Spinal cord (tissue), 3 donors: ENCODE measurements around the gene SLC39A10.

GRCh38 chr2:191689274-191689590 lies 11.3 kb downstream of the NABP1 start:
- PRO-cap, result no peak
- RAMPAGE, long total RNA, result no peak

DNA sequence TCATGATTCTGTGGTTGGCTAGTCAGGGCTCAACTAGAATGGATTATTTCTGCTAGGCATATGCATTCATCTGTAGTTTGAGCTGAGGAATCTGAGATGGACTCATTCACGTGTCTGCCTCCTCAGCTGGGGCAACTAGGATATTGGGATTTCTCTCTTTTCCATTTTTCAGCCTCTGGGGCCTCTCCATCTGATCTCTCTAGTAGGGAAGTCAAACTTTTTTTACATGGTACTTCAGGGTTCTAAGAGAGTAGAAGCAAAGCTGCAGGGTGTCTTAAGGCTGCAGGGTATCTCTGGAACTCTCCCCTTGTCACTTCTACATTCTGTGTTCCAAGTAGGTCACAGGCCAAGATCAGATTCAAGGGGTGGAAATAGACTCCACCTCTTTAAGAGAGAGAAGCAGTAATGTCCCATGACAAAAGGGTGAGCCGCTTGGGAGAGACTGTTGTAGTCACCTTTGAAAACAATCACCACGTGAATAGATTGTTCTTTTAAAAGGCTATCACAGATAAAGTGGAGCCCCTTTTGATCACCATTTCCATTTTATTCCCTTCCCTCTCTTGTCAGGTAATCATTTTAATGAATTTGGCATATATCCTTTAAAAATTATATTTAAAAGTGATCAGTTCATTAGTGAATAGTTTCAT lies 2.5 kb upstream of the CAVIN2 start:
- PRO-cap, result no peak
- RAMPAGE, long total RNA, result no peak

DNA sequence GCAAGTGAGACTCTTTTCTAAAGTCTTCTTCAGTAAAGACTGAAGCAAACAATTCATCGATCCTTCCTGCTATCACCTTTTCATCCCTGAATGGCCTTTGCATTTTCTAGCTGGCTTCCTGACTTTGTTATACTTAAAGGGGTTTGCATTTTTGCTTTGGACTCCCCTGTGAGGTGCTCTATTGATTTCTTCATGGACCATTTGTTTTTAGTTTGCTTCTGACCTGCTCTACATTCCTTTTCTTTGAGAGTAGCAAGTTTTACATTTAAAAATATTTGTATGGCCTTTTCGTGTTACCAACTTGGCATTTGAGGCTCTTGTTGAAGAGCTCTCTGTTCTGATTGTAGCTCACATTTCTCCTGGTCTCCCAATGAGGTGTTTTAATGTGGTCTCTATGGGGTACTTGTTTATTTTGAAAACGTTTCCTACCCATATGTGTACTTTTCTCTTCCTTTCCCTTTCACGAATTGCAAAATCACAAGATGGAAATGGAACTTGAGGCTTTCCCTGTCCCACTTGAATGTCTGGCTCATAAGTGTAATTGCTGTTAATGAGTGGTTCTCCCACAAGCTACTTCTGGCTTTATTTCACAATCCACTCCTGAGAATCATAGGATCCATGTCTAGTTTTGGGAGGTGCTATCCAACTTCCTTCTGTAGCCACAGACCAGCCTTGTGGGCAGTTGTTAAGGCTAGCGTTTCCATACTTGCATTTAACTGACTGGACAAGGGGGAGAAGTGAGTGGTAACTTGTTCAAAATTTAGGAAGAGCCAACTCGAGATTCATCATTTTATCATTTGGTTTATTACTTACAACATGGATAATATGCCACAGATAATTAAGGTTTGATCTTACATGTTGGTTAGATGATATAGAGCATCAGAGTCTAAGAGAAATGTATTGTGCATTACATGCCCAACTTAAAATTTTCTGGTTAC lies 81.1 kb upstream of the CAVIN2 start:
- PRO-cap, result no peak
- RAMPAGE, long total RNA, result no peak

GRCh38 chr2:194089978-194090279 lies 1567.1 kb upstream of the SLC39A10 start:
- PRO-cap, result no peak
- RAMPAGE, long total RNA, result no peak

GRCh38 chr2:195656509-195657409 lies at the start of gene SLC39A10:
TSS of gene SLC39A10 (plus strand) at chr2:195657226.
- PRO-cap, result no peak
- RAMPAGE, long total RNA, result start-site peak on the plus strand at chr2:195657139-195657266, 876 and 1,151 reads in 2 replicates

GRCh38 chr2:196169918-196171012 lies 1.1 kb downstream of the STK17B start:
- PRO-cap, result no peak
- RAMPAGE, long total RNA, result no peak

GRCh38 chr2:196259838-196260573 lies 88.6 kb upstream of the STK17B start:
- PRO-cap, result no peak
- RAMPAGE, long total RNA, result no peak

DNA sequence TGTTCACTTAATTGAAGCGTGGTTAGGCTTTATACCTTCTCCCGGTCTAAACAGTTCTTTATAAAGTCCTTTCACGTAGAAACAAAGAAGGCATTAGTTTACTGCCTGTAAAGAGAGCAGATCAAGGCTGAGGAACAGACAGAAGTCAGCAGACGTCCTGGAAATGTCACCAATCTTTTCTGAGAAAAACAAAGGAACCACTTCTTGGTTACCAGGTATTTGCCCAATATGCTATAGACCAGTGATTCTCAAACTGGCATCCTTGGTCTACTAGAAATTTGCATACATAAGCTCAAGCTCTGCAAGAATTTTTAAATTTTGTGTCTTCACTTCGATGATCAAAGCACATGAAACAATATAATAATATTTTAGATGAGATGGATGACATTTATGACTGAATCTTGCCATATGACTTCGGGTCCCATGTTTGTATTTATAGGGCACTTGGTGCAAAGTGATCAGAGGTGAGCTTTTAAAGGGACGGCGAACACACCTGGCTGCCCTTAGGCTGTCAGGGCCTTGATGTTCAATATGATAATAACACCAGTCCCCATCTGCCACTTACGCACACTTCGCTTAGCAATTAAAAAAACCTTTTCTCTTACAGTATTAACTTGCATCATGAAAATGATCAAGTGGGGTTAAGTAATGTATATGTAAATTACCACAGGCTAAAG lies 89.3 kb upstream of the STK17B start:
- PRO-cap, result no peak
- RAMPAGE, long total RNA, result no peak

- PRO-cap, result no peak
- RAMPAGE, long total RNA, result no peak
Observed at GRCh38 chr2:196718819-196719446, 79.4 kb downstream of the CCDC150 start.

GRCh38 chr2:196797726-196798079 lies 1.8 kb downstream of the GTF3C3 start:
- PRO-cap, result no peak
- RAMPAGE, long total RNA, result no peak

- PRO-cap, result no peak
- RAMPAGE, long total RNA, result no peak
Observed at GRCh38 chr2:197108780-197109497, 182.4 kb upstream of the PGAP1 start.

DNA sequence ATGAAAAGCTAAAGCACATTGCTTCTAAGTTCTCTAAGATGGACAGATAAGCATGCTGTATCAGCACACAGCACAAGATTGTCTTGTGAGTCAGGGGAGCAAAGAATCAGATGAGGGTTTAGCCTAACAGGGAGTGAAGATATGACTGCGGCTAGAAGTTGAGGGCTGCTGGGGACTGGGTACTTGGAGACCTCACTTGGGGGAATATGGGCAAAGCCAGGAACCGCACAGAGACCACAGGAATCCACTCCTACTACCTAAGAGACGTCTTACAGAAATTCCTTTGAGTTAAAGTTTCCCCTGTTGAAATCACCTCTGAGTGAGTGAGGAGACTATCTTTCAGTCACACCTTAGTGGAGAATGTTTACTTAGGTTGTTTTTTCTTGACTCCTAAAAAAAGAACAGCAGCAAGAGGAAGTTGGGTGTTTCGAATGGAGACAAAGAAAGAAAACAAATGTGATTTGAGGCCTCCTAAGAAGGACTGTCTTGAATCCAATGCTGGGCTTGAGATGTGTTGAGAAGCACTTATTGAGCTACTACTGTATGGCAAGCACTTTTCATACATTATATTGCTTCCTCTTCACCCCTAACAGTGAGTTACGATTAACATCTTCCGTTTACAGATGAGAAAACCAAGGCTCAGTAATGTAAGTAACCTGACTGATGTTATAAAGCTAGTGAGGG lies 100.7 kb downstream of the ANKRD44 start:
- PRO-cap, result no peak
- RAMPAGE, long total RNA, result no peak

DNA sequence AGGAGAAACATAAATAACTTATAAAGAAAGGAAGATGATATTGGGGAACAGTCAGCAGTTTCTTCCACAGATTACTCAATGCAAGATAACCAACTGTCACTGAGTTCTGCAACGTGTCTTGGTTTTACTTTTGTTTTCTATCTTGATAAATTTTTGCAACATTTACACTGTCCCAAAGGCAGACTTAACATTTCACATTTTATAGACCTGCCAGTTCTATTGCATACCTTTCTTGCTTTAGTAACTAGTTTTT lies 71.1 kb downstream of the ANKRD44 start:
- PRO-cap, result no peak
- RAMPAGE, long total RNA, result no peak

DNA sequence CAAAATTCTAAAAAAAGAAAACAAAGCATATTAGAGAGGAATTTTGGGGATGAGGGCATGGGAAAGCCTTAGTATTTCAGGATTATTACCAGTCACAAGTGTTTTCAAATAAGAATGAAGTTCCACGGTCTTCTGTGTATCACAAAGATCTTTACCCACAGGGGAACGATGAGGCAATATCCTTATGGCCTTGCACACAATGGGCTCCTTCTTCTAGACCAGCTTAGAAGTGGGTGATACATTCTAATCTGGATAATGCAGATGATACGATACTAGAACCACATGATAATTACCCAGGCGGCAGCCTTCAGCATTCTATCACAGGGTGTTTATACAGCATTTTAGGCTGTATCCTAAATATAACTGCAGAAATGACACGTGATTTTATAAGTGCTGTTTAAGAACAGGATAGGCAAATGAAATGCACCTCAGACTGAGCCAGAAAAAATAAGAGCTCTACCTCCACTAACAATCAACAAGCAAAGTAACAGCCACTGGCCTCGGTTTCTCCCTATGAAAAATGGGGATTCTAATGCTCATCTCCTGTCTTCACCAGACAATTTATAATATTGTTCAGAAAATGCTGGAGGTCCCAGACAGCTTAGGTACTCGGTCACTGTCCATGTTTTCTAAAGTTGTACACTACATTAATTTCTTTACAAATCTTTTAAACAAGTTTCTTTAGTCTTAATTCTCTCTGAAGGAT lies 16.9 kb downstream of the ANKRD44 start:
- PRO-cap, result no peak
- RAMPAGE, long total RNA, result no peak

DNA sequence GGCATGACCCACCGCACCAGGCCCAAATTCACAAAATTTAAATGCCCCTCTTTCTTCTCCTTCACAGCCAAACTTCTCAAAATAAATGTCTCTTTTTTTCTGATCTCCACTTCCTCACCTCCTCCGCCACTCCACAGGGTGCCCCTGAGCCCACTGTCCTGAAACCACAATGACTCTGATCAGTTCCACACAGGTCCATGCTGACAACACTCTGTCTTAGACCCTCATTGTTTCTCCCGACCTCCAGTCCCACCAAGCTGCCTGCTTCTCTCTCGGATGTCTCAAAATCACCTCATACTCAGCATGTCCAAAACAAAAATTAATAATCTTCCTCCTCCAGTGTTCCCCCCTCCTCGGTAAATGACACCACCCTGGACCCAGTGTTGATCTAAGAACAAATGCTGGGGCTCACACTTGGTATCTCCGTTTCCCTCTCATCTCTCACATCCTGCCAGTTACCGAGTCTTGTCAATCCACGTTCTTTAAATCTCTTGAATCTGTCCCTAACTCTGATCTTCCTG lies 12.2 kb upstream of the ANKRD44 start:
- PRO-cap, result no peak
- RAMPAGE, long total RNA, result no peak

DNA sequence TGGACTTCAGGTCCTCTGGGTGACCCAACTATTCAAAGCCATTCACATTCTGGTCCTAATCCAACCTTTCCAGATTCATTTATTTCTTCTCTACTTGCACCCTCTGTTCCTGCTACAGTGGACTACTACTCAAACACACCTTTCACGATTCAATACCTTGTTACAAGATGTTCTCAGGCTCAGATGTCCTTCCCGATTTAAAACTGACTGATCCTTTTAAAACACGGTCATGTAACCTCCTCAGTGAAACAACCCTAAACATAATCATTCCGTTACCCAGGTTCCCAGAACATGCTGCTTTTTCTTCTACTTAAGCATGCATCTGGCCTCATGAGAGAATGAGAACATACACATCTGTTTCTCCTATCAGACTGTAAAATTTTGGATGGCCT lies 1.2 kb downstream of the SF3B1 start:
- PRO-cap, result no peak
- RAMPAGE, long total RNA, result no peak

DNA sequence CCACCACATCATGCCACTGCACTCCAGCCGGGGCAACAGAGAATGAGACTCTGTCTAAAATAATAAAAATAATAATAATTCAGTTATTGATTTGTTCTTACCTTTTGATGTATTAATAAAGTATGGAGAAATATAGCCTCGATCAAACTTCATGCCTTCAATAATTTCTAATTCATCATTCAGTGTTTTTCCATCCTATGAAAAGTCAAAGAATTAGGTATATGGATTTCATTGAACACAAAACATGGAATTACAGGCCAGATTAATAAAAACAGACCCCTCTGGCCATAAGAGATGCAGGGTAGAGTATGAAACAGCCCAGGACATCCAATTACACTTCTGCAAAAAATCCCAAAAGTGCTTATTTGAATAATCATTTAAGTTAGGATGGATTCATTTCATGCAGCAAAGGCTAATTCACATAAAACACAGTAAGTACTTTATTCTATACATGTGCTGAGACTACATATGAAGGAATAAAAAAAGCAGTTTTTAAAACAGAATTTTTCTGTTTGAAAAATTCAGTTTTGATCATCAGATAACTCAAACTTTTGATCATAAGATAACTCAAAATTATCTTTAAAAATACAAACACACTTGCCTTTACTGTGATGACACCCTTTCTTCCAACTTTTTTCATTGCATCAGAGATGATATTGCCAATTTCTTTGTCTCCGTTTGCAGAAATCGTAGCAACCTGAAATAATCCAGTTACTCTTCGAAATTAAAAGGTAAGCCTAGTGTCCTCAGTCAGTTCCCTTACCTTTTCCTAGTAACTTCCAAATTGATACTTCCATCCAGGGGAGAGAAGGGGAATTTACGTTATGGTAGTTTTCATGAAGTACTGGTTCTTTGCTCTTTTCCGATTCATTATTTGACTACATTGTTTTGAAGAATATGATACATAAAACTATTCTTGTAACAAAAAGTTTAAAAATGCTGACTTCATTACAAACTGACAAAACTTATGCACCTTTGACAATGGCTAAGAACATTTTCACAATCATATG lies 5.3 kb downstream of the HSPD1 start:
- PRO-cap, result no peak
- RAMPAGE, long total RNA, result no peak

DNA sequence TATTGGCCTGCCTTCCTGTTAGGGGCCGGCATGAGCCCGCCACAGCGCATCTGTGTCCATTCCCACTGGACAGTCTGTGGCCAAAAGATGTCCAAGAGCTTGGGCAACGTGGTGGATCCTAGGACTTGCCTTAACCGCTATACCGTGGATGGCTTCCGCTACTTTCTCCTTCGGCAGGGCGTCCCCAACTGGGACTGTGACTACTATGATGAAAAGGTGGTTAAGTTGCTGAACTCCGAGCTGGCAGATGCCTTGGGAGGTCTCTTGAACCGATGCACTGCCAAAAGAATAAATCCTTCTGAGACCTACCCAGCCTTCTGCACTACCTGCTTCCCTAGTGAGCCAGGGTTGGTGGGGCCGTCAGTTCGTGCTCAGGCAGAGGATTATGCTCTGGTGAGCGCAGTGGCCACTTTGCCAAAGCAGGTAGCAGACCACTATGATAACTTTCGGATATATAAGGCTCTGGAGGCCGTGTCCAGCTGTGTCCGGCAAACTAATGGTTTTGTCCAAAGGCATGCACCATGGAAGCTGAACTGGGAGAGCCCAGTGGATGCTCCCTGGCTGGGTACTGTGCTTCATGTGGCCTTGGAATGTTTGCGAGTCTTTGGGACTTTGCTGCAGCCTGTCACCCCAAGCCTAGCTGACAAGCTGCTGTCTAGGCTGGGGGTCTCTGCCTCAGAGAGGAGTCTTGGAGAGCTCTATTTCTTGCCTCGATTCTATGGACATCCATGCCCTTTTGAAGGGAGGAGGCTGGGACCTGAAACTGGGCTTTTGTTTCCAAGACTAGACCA lies 1.4 kb downstream of the MARS2 start:
- PRO-cap, result no peak
- RAMPAGE, long total RNA, result no peak

- PRO-cap, result no peak
- RAMPAGE, long total RNA, result no peak
Observed at GRCh38 chr2:197707469-197707921, 2.3 kb downstream of the MARS2 start.

- PRO-cap, result no peak
- RAMPAGE, long total RNA, result no peak
Observed at GRCh38 chr2:197785857-197786997, 1.1 kb upstream of the BOLL start.